Metastatic Liver Carcinoma in the Lung (tissue), 2 donors: ENCODE measurements around the genes MYOG and CHI3L1.

- PRO-cap, 2 experiments: no peak in any of the 2 experiments
Measured at GRCh38 chr1:202029707-202030162, 19.3 kb downstream of the ELF3 start.

- PRO-cap, 2 experiments: no peak in any of the 2 experiments
Measured at GRCh38 chr1:202046147-202046607, 35.8 kb downstream of the ELF3 start.

DNA sequence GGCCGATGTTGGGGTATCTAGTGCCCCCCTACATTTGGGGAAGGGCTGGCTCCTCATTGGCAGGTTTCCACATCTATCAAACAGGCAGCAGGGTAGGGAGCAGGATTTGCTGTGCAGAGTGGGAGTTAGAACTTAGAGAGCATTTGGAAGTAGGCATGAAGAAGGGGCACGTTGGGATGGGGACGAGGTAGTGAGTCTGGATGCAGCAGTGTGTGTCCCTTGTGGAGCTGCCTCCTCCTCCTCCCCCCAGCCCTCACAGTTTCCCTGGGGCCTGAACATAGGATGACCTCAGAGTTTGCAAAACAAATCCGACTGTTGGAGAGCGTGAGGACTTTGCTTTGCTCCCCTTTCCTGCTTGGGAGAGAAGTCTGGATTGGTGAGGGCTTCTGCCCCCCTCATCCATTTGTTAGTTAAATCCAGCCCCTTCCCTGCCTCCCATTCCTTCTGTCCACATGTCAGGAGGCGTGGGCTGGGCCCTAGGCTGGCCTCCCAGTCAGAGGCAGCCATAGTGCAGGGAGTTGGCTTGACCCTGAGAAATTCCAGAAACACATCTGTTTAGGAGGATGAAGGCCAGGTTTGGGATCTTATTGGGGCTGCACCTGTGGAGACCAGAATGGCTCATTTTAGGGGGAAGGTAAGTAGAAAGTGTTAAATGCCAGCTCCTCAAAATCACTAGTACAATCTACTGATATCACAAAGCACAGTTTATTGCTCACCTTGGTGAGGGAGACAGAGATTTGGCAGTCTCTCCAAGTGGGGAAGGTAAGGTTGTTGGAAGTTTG is 36.8 kb upstream of the GPR37L1 start:
- PRO-cap, 2 experiments: peak in 1 of 2 experiments; most common plus-strand start position 453 of the sequence (in 1); most common minus-strand start position 192 of the sequence (in 1)

DNA sequence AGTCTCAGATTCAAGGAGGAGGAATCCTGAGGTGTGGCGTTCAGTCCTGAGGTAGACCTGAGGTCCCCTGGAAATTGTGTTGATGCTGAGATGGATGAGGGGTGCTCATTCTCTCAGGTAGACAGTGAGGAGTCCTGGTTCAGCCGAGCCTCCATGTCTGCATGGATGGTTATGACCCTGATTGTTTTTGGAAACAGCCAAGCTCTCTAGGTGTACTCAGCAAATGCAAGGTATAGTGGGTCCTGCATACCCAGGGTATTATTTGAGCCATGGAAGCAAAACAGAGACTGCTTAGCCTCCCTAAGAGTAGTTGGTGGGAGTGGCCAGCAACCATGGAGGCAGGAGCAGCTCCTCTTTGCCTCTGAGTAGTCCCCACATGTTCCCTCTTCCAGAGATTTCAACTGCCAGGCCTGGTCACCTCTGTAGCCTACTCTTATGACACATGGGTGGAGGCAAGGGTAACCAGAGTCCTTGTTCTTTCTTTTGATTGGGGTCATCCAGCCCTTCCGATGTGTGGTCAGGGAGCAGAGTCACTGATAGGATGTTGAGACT is 3.0 kb upstream of the ARL8A start:
- PRO-cap, 2 experiments: no peak in any of the 2 experiments

- PRO-cap, 2 experiments: no peak in any of the 2 experiments
Measured at GRCh38 chr1:202184693-202185329, 8.8 kb upstream of the LGR6 start.

DNA sequence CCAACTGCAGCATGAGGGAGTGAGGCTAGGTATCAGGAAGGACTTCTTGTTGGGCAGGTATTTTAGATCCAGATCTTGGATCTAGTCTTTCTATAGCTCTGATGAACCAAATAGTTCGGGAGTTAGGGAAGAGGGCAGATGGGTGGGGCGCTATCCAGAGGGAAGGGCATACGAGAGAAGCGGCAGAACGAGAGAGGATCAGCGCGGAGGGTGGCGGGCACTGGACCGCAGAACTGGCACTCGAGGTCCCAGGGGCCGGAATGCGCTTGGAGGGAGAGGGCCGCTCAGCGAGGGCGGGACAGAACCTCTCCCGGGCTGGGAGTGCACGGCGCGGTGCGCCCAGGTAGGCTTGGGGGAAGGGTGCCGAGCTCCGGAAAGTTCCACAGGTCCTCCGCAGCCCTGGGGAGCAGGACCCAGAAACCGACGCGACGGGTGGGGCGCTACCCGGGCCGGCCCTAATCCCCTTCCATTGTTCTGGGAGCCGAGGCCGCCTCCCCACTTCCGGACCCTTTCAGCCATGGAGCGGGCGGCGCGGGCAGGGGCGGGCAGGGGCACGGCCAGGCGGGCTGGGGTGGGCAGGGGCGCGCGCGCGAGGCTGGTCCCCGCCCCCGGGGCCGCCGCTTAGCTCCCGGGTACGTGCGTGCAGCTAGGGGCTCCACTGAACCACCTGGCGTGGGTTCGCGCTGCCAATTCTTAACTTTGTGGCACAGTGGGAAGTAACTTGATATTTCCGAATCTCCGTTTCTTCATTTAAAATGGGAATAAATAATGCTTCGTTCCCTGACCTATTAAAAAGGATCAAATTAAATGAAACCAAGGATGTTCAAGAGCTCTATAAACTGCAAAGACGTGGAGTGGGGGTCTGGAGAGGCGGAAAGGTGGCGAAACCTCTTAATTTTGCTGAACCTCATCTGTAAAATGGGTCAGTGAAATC is 20.6 kb downstream of the LGR6 start:
- PRO-cap, 2 experiments: no peak in any of the 2 experiments

DNA sequence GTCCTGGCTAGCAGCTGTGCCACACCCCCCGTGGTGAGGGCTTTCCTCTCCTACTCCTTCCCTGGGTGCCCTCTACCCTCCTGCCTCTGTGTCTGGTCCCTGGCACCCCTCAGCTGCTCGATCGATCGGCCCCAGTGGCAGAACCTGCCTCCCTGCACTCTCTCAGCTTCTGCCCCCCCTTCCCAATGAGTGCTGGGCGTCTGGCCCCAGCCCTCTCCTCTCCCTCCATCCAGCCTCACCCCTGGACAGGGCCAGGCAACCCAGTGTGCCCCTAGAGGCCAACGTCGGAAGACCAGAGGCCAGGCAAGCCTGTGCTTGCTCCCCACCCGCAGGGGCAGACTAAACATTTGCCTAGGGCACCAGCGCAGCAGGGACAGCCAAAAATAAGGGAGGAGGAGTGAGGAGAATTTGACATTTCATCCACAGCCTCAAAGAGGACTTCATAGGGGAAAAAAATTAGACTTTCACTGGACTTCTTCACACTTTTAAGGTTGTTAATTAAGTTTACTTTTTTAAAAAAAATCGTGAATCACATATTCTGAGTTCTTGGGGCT is 43.5 kb downstream of the LGR6 start:
- PRO-cap, 2 experiments: no peak in any of the 2 experiments

DNA sequence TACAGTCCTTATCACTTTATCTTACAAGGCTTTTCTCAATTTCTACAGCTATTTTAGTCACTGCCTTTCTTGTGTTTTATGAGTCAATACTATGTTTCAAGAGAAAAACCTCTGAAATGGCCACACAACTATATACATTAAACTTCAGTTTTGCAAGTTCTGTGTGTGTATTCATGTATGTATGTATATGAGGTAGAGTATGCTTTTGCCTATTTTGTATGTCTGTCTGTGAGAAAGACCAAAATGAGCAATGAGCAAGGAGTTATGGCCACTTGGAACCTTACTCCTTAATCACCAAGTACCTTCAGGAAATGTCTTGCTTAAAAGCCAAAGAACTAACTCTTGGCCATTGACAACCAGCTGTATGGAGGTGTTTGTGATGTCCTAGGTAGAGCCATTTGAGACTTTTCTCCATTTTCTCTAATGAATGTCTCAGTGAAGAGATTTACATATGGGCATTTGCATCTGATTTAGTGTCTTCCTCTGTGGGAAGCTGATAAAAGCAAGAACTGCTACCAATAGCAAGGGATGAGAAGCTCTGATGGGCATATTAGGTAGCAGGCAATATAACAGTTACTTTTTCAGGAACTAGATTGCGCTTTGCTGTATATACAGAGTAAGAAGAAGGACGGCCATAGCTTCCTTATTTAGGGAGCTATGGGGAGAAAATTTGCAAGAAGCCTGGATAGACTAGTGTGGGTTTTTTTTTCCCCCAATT is 169.6 kb downstream of the SYT2 start:
- PRO-cap, 2 experiments: no peak in any of the 2 experiments

DNA sequence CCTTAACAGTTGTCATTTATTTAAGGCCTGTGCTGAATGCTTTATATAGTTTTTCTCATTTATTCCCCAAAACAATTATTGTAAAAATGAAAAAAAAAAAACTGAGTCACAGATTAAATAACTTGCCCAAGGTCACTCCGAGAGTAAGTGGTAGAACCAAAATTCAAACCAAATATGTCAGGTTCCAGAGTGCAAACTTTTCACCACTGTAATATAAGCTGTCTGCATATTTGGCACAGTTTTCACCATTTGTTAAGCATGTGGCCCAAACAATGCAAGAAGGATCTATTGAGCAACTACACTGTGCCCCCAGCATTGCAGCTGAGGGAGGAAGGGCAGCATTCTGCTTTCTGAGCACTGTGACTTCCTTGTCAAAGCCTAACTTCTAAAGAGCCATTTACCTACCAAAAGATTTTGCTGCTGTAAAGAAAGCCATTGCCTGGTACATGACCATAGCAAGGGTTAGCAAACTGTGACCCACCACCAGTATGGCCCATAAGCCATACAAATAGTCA is 133.5 kb downstream of the SYT2 start:
- PRO-cap, 2 experiments: no peak in any of the 2 experiments

GRCh38 chr1:202762036-202762642 is 46.1 kb downstream of the KDM5B start:
- PRO-cap, 2 experiments: no peak in any of the 2 experiments

GRCh38 chr1:202857967-202858292 is 31.0 kb downstream of the RABIF start:
- PRO-cap, 2 experiments: no peak in any of the 2 experiments

GRCh38 chr1:202927471-202927756 is 380 bp upstream of the KLHL12 start:
- PRO-cap, 2 experiments: no peak in any of the 2 experiments

- PRO-cap, 2 experiments: no peak in any of the 2 experiments
Measured at GRCh38 chr1:202946293-202946638, 11.8 kb downstream of the ADIPOR1 start.

GRCh38 chr1:203084505-203084808 is 1.4 kb downstream of the MYOG start:
- PRO-cap, 2 experiments: no peak in any of the 2 experiments

GRCh38 chr1:203085960-203086685 is at the start of gene MYOG:
Gene MYOG, minus strand, starts transcription at chr1:203086012.
- PRO-cap, 2 experiments: no peak in any of the 2 experiments

DNA sequence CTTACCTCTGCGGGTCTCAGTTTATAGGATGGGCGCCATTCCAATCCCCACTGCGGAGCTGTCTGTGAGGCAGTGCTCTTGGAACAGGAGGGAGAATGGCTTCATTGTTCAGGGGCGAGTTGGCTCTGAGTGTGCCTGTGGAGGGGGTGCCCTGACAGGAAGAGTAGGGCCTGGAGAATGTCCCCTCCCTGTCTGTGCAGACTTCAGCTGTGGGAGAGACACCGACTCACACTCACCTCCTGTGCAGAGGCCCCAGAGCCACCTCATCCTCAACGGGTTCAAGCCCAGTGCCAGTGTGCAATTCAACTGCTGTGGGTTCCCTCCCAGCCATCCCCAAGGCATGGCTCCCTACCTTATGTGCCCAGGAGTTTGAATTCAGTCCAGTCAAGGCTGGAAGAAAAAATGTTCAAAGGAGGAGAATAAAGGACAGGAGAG is 17.2 kb downstream of the ADORA1 start:
- PRO-cap, 2 experiments: no peak in any of the 2 experiments

DNA sequence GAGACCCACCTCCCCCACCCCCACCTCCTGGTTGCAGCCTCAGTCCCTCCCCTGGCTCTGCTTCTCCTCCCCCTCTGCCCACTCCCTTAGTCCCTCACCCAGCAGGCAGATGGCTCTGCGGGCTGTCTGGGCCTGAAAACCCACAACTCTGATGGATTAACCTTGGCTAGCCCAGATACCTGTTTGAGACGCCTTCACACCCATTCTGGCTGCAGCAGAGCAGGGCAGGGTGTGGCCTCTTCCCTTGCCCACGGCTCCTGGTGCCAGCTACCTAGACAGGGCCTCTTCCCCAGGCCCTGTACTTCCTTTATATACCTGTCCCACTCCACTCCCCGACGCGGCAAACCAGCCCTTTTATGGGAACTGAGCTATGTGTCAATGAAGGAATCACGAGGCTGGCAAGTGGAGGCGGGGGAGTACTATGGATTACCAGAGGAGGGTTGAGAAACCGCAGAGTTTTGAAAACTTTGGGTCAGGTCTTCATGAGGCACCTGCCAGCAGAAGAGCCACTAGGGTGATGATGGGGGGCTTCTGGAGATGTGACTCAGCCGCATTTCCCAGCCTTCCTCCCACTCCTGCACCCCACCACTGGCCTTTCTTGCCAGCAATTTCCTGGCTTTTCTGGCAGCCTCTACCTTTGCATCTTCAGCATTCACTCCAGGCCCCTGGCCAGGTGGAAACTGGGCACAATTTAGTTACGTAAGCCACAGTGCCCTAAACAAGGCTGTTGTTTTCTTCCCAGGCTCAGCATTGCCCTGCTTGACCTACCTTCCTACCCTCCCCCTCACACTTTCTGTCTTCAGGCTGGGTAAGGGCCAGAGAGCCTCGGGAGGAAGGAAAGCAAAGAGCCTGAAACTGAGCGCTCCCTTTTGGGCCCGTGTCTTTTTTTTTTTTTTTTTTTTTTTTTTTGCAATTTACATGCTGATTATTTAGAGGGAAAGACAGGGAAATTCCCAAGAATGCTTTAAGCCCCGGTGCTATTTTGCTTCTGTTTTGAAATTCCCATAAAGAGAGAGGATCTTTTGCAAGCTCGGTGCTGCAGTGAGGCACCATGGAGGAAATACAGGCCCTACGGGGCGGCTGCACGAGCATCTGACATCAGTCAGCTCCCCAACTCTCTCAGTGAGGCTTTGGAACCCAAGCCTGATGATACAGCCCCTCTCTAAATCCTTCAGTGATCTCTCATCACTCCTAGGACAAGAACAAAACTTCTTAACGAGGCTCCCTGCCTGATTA is at the start of gene CHI3L1:
CHI3L1 (minus strand) TSS at position 285 of the 1,236 bp plus-strand sequence.
- PRO-cap, 2 experiments: peak in 1 of 2 experiments; most common plus-strand start position 456 of the sequence (in 1); most common minus-strand start position 259 of the sequence (in 1)

GRCh38 chr1:203199829-203200633 is 13.5 kb upstream of the CHI3L1 start:
- PRO-cap, 2 experiments: no peak in any of the 2 experiments

DNA sequence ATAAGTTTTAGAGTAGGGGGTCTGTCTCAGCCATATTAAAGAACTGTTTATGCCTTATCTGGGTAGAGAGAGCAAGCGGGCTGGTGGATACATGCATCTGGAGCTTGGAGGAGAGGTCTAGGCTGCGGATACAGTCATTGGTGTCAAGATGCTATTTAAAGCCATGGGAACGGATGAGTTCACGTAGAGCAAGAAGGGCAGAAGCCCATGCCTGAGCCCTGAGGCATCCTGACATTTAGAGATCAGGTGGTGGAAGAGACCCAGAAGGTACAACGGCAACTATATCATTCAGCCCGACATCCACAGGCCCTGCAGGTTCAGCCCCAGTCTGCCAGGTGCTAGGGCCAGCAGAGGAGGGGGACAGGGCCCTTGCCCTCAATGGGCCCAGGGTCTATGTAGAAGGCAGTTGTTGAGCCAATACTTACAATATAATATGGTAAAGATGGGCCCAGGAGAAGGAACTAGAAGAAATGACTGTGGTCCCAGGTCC is 15.1 kb upstream of the CHI3L1 start:
- PRO-cap, 2 experiments: no peak in any of the 2 experiments

GRCh38 chr1:203272876-203273908 is 32.1 kb upstream of the BTG2 start:
- PRO-cap, 2 experiments: peak in 1 of 2 experiments; most common plus-strand start chr1:203273674 (in 1)